Kidney (tissue), 2 donors: ENCODE data around the gene EPG5.

- PRO-cap: no peak
- RRBS: no CpG with 5 or more reads among the region's 22 CpGs
Measured at GRCh38 chr18:36064412-36065320, 2.7 kb downstream of the RPRD1A start.

DNA sequence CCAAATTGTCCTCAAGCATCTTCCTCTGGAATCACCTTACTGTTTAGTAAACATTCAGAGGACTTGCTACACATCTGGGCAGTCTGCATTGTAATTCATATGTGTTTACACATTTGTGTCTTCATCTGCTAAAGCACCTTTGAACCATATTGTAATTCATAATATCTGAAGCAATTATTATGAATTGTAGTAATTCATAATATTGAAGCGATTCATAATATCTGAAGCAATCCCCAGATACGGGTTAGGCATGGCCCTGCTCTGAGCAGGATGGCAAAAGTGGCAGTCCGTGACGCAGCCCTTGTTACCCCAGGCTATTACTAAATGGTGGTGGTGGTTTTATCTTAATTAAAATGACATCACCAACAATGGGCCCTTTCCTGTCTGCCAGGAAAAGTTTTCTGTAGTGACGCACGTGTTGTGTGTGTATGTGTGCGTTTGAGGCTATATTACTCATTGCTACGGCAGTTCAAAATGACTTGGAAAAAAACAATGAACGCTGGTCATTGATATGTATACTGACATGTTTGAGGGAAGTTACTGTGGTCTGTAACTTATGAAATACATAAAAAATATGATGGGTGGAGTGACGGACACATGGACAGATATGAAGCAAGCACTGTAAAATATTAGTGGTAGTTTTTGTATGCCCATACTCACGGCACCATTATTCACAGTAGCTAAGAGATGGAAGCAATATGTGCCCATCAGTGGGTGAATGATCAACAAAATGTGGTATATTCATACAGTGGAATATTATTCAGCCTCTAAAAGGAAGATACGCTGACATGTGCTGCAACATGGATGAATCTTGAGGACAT, 10.5 kb upstream of the MOCOS start:
- PRO-cap: no peak
- RRBS: no CpG with 5 or more reads among the region's 12 CpGs

DNA sequence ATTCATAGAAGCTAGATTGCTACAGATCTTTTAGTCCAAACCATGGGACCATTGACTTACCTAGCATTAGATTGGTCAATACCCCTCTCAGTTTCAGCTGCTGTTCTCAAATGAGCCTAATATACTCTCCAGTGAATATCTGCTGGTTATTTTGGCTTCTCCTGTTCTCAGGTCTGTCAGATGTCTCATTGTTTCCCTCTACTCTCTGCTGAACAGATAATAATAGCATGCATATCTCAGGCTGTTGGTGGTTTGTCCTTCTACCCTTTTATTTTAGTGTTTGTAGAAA, 99.5 kb downstream of the FHOD3 start:
- PRO-cap: no peak

DNA sequence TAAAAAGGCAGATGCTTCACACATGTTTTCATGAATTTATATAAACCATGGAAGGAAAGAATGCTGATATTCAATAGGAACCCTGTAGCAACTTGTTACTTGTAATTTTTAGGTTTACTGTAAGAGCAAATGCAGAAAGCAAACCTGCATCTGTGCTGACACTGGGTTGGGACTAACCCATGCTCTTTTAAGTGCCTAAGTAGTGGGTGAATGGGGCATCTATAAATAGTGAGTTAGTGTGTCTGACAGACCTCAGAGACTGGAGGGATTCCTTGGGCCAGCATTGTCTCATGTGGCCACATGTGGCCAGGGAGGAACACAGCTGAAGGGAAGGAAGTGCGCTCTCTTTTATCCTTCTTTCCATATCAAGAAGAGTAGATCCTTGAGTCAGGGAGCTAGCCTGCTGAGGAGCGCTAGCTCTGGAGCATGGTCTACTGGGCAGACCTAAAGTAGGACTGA, 122.0 kb downstream of the FHOD3 start:
- PRO-cap: no peak
- RRBS: no CpG with 5 or more reads among the region's 2 CpGs

GRCh38 chr18:37170494-37170970, 341.6 kb downstream of the KIAA1328 start:
- PRO-cap: no peak
- RRBS: no CpG with 5 or more reads among the region's 4 CpGs

DNA sequence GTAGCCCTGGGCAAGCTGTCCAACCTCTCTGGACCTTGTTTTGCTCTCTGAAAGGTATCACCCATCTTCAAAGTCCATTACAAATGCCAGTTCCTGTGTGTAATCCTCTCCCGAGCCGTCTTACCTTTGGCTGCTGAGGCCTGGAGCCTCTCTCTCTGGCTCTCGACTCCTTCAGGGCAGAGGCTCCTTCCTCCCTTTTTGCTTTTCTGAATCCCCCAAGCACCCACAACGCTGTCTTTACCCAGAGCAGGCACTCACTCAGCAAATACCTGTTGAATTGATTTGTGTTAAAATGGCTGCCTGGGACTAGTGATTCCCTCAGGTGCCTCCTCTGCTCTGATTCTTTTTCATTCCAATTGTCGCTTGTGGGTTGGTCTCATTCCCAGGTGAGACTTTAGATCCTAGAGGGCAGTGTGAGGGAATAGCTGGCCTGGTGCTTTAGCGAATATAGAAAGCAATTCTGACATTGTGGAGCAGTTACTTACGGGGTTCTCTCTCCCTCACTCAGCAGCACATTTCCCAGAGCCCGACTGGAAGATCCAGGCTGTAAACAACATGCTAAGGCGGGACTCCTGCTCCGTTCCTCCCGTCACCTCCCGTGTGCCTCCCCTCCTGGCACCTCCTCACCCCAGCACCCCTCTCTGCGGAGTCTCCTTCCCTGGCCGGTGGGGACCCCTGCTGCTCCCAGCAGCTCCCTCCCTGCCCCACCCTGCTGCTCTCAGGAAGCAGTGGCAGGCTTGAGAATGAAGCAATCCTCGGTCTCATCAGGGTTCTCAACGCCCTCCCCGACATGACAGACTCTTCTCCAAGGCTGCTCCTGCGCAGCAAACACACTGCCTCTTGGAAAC, 27.1 kb downstream of the CELF4 start:
- PRO-cap: no peak
- RRBS: no CpG with 5 or more reads among the region's 18 CpGs

DNA sequence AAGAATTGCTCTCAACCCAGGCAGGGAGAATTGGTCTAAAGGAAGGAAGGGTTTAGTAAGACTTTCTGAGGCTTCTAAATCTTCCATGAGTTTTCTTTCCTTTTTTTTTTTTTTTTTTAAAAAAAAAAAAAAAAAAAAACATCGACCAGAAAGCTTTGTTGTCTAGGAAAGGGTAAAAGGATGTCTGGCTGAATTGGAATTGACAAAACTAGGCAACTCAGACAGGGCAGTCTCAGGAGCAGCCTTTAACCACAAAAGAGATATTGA, 429.3 kb upstream of the CELF4 start:
- PRO-cap: no peak
- RRBS: no CpG with 5 or more reads among the region's 1 CpG

DNA sequence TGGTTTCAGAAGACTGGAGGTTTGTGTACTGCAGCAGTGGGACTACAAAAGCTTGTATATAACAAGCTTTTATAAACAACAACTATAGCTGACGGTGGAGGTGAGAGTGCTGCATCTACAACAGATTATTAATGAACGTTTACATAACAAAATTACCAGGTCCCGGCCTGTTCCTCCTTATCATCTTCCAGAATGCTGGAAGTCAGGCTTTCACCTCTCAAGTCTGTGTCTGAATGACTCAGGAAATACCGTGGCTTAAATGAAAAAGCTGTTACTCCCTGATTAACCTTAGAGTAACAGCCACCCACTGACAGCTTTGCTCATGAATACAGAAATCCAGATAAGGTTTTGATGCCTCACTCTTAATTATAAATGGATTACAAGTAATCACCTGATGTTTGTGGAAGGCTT, 885.2 kb upstream of the CELF4 start:
- PRO-cap: no peak
- RRBS: no CpG with 5 or more reads among the region's 4 CpGs

DNA sequence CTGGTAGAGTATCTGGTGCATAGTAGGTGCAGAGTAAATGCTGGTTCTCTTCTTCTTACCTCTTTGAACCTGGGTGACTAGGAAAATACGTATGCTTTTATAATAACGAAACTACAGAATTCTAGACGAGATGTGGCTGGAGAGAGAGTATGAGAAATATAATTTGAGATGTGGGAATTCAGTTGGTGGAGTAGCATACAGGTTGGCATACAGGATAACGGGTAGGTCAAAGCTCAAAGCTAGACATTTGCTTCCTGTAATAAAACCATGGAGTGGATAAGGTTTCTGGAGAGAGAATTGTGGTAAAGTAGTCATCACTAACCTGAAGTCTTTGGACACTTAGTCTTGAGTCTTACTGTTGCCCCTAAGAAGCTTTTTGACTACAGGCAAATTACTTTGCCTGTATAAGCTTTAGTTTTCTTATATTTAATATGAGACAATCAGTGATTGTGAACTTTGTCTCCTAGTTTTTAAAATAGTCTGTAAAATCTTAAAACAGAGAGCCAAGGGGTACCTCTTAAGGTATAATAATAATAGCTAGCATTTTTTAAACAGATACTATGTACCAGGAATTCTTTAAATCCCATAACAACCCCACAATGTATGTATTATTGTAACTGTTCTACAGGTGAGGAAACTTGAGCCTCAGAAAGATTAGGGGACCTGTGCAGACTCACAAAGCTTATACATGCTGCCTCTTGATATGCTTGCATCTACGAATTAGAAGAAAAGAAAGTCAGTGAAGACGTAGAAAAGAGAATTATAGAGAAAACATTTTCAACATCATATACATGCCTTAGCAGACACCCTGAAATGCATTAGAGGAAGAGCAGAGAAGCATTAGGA, 42.3 kb downstream of the PIK3C3 start:
- PRO-cap: no peak
- RRBS: no CpG with 5 or more reads among the region's 6 CpGs

DNA sequence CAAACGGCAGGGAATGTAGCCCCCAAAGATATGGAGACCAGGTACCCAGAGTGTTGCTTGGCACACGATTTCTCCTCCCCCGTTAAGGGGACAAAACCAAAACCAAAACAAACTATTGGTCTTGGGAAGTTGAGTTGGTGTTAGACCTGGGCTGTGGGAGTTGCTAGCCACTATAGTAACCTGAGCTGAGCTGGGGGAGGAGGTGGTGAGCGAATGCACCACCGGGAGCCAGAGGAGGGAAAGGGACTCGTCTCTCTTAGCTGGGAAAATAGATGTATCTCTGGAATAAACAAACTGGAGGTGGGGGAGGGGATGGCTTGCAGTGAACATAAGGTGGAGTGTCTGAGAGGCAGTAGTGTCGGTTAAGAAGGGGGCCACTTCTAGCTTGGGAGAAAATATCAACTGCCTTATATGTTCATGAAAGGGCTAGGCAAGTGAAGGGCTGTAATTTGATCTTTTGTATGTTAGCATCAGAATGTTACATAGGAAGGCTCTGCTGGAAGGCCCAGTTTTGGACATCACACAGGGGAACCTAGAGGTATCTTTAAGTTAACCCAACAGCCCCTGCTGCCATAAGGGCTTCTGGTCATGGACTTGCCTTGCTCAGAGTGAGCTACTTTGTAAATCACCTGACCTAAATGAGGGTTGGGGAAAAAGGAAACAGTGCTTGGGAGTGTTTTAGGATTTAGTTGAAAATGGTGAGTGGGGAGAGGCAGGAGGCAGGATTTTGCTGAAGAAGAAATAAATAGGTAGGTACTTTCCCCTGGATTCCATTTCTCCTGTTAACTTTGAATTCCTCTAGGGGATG, 2.2 kb downstream of the SETBP1 start:
- PRO-cap: bidirectional peak, plus-strand start at position 508 of the sequence, minus-strand start at position 363 of the sequence; unidirectional peak, plus-strand start at position 688 of the sequence
- RRBS: no CpG with 5 or more reads among the region's 7 CpGs

GRCh38 chr18:44743891-44745240, 63.7 kb downstream of the SETBP1 start:
- PRO-cap: no peak
- RRBS: 35% methylated on average over 16 of the region's 55 CpGs

- PRO-cap: no peak
- RRBS: no CpG with 5 or more reads among the region's 4 CpGs
Measured at GRCh38 chr18:44745379-44746214, 64.9 kb downstream of the SETBP1 start.

- PRO-cap: no peak
- RRBS: no CpG with 5 or more reads among the region's 4 CpGs
Measured at GRCh38 chr18:44881121-44881640, 200.5 kb downstream of the SETBP1 start.

GRCh38 chr18:45239030-45239357, 376.3 kb upstream of the SLC14A2 start:
- PRO-cap: no peak
- RRBS: no CpG with 5 or more reads among the region's 2 CpGs

DNA sequence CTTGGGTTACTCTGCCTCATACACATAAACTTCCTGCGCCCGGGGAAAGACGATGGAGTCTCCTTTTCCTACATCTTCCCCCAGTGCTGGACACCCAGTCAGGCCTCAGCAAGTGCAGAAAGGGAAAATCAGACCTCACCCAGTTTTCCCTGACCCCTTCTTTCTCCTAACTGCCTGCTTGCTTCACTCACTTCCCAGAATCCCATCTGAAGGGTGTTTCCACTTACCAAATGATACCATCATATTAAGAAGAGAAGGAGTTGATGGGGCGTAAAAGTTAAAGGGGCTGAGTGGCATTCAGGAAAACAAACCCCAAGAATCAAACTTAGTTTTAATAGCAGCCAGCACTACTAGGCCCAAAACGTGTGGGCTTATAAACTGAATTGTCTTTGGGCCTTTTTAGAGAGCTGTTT, 165.8 kb upstream of the SLC14A2 start:
- PRO-cap: no peak
- RRBS: no CpG with 5 or more reads among the region's 5 CpGs

DNA sequence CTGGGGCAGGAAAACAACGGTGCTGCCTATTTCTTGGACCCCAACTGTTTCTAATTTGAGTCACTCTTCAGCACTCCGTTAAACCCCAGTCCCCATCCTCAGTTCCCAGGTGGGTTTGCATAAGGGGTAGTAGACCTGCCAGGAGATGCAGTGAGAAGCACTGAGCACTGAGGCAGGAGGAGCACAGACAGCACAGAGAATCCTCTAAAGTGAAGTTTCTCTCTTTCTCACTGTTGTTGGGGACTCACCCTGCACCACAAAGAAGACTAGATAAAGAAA, 37.3 kb upstream of the SLC14A1 start:
- PRO-cap: no peak
- RRBS: no CpG with 5 or more reads among the region's 2 CpGs

- PRO-cap: no peak
- RRBS: no CpG with 5 or more reads among the region's 2 CpGs
Measured at GRCh38 chr18:45803158-45803561, 22.3 kb upstream of the SIGLEC15 start.

- PRO-cap: no peak
- RRBS: no CpG with 5 or more reads among the region's 4 CpGs
Measured at GRCh38 chr18:45849778-45850115, 24.3 kb downstream of the SIGLEC15 start.

DNA sequence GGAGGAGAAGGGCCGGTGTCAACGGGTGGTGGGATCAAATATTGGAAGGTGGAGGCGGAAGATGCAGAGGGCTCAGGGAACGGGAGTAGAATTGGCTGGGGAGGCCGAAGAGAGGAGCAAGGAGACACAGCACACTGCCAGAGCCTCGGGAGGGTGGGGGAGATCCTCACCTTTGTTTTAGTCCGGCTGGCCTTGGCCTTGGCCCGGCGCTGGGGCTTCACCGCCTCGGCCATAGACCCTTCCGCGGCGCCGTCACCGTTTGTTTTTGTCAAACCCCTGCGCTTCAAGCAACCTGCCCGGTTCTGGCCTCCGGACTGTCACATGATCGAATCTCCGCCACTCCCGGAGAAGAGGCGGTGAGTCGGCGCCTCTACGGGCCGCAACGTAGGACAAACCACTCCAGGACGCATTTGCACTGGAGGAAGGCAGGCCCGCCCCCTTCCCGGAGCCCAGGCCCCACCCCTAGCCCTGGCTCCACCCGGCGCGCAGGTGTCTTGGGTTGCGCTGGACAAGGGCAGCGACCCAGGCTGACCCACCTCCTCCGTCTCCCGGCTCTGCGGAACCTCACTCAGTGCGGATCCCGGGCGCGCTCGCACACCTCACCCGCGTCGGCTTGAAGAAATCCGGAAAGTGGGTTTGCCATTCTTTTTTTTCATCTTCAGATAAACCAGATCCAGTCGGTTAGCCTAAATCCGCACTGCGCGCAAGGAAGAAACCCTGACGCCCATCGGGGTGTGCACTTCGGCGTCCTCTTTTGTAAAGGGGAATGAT, at the start of gene EPG5:
TSS of gene EPG5 (minus strand) at position 323 of the 771 bp plus-strand sequence.
- PRO-cap: bidirectional peak, plus-strand start at position 567 of the sequence, minus-strand start at position 267 of the sequence
- RRBS: 1% methylated on average over 28 of the region's 56 CpGs

DNA sequence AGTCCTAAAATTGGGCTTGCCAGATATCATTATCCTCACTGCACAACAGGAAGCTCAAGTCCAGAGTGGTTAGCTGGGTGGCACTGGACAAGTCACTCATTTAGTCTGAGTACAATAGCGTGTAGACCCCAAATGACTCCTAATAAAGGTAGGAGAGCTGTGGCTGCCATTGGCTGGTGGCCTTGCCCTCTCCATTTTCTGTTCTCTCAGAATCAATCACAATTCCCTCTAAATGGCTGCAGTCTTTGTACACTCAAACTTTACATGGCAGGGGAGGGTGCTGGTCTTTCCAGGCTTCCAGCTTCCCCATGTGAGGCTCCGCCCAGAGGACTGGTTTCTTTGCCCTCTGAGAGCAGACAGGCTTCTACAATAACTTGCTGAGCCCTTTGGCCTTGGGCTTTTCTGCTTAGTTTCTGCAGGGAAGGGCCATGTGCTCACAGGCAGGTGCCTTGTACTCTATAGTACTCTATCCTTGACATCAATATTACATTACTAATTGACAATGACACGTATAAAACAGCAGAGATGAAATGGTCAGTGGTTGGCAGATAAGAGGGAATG, 11.6 kb downstream of the PSTPIP2 start:
- PRO-cap: no peak
- RRBS: no CpG with 5 or more reads among the region's 3 CpGs